AG09309 (cell line): ENCODE measurements around the genes NECTIN4, DUSP12 and ATF6.

DNA sequence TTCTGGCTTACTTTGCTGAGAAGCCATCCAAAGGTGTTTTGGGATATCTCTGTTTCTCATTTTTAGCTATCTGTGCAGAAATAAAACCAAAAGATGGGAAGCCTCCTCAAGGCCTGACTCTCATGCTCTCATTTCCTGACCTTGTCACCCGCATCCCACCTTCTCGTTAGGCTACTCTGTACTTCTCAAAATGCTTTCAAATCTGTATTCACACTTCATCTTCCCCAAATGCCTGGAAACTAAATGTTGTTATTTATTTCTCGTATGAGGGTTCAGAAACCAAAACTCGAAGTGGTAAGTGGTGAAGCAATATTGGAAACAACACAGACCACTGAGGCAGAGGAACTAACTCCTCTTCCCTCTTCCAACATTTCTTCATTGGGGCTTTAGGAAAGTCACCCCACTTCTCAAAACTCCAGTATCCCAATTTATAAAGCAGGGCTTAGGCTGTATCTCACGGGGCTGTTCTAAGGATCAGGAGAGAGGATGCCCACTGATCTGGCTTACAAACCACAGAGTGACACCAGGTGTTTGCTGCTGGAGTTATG, 3.4 kb downstream of the SLAMF7 start:
- RRBS = no CpG with 5 or more reads among the region's 5 CpGs

GRCh38 chr1:160756072-160756615, 17.1 kb downstream of the SLAMF7 start:
- RRBS = no CpG with 5 or more reads among the region's 4 CpGs

GRCh38 chr1:160776080-160776756, 19.8 kb upstream of the LY9 start:
- RRBS = no CpG with 5 or more reads among the region's 1 CpG

- RRBS = no CpG with 5 or more reads among the region's 5 CpGs
Observed at GRCh38 chr1:160861925-160862438, 705 bp downstream of the CD244 start.

- RRBS = no CpG with 5 or more reads among the region's 4 CpGs
Observed at GRCh38 chr1:161071254-161071759, 1.6 kb upstream of the ARHGAP30 start.

DNA sequence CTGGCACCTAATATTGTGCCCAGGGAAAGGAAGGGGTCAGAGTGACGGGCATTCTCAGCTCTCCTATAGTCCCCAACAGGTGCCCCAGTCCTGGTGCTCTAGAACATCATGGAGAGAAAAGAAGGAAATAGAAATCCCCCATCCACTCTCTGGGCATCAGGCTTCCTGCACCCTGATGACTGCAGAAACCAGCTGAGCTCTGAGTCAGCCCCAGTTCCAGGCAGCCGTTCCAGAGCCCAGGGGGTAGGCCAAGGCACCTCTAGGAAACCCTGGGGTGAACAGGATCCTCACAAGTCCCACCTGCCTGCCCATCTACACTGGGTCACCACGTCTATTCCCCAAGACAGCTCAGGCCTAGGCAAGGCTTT, 777 bp downstream of the NECTIN4 start:
- RRBS = no CpG with 5 or more reads among the region's 3 CpGs

GRCh38 chr1:161088965-161090141, at the start of gene NECTIN4:
Gene NECTIN4 (minus strand): TSS chr1:161089558.
- RRBS = no CpG with 5 or more reads among the region's 26 CpGs

GRCh38 chr1:161121839-161122836, 4.2 kb downstream of the NIT1 start:
- RRBS = no CpG with 5 or more reads among the region's 14 CpGs

- RRBS = 4% methylated on average over 1 of the region's 13 CpGs
Observed at GRCh38 chr1:161166914-161167362, 712 bp downstream of the PPOX start.

DNA sequence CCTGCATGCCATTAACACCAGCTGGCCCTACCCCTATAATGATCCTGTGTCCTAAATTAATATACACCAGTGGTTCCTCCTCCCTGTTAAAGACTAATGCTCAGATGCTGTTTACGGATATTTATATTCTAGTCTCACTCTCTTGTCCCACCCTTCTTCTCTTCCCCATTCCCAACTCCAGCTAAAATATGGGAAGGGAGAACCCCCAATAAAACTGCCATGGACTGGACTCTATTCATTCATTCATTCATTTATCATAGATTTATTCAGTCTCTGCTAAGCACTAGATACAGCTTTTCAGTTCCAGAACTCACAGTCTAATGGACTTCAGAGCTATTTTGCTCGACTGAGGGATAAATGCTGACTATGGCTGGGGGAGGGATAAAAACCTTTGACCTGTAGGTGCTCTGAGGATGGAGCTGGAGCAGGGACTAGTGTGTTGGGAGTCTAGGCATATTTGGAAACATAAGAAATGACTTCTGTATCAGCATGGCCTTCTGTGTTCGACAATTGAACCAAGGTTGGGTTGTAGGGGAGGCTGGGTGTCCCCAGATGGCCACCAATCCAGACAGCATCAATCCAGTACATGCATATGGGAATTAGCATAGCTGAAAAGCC, 4.0 kb downstream of the FCER1G start:
- RRBS = no CpG with 5 or more reads among the region's 3 CpGs

DNA sequence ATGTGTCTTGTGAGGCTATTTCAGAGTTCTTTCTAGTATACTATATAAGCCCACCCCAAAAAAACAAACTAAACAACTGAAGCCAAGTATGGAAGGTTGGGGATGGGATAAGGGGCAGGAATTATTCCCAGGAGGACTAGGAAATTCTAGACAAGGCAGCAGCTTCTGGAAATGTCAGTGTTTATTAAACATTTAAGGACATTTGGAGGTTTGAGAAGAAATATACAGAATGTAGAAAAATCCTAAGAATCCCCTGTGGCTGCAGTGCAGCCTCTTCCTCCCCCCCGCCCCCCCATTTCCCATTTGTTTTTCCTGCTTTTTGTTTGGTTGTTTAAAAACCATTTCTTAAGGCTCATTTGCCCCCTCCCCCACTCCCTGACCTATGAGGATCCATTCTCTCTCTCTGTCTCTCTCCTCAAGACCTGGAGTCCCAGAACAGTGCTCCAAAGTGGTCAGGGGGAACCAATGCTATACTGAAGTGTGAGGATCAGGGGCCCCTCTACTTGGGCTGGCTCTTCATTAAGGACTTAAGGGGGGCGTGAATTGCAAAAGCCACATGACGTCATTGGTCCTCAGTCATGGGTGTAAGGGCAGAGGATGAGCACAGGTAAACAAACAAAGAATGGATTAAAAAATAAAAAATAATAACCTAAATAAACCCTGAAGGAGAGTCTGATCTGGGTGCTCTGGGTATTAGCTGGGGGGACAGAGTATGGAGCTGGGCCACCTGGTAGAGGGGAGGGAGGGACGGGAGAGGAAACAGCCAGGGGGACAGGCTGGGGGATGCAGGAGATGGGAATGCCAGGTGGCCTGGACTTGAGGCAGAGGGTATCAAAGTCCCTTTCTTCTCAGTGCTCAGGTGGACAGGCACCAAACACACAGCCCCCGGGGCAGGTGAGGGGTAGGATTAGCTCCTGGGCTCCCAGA, 4.9 kb downstream of the MPZ start:
- RRBS = no CpG with 5 or more reads among the region's 5 CpGs

- RRBS = 87% methylated on average over 4 of the region's 4 CpGs
Observed at GRCh38 chr1:161307309-161307924, 2.4 kb downstream of the MPZ start.

DNA sequence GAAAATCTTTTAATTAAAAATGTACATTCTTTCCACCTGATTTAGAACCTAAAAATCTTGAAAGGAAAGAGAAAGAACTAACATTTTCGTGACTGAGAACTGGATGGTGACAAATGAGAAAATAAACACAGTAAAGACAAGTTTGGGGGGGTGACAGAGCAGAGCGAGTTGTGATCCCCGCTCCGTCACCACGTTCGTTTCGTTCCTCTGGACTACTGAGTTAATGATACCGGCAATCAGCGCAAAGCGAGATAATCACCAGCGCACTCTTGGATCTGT, 31.2 kb upstream of the CFAP126 start:
- RRBS = 6% methylated on average over 4 of the region's 11 CpGs

DNA sequence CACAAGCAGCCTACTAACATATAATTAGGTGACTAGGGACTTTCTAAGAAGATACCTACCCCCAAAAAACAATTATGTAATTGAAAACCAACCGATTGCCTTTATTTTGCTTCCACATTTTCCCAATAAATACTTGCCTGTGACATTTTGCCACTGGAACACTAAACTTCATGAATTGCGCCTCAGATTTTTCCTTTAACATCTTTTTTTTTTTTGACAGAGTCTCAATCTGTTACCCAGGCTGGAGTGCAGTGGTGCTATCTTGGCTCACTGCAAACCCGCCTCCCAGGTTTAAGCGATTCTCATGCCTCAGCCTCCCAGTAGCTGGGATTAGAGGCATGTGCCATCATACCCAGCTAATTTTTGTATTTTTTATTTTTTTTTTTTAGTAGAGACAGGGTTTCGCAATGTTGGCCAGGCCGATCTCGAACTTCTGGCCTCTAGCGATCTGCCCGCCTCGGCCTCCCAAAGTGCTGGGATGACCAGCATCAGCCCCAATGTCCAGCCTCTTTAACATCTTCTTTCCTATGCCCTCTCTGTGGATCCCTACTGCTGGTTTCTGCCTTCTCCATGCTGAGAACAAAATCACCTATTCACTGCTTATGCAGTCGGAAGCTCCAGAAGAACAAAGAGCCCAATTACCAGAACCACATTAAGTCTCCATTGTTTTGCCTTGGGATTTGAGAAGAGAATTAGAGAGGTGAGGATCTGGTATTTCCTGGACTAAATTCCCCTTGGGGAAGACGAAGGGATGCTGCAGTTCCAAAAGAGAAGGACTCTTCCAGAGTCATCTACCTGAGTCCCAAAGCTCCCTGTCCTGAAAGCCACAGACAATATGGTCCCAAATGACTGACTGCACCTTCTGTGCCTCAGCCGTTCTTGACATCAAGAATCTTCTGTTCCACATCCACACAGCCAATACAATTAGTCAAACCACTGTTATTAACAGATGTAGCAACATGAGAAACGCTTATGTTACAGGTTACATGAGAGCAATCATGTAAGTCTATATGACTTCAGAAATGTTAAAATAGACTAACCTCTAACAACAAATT, 5.6 kb upstream of the HSPA6 start:
- RRBS = no CpG with 5 or more reads among the region's 14 CpGs

DNA sequence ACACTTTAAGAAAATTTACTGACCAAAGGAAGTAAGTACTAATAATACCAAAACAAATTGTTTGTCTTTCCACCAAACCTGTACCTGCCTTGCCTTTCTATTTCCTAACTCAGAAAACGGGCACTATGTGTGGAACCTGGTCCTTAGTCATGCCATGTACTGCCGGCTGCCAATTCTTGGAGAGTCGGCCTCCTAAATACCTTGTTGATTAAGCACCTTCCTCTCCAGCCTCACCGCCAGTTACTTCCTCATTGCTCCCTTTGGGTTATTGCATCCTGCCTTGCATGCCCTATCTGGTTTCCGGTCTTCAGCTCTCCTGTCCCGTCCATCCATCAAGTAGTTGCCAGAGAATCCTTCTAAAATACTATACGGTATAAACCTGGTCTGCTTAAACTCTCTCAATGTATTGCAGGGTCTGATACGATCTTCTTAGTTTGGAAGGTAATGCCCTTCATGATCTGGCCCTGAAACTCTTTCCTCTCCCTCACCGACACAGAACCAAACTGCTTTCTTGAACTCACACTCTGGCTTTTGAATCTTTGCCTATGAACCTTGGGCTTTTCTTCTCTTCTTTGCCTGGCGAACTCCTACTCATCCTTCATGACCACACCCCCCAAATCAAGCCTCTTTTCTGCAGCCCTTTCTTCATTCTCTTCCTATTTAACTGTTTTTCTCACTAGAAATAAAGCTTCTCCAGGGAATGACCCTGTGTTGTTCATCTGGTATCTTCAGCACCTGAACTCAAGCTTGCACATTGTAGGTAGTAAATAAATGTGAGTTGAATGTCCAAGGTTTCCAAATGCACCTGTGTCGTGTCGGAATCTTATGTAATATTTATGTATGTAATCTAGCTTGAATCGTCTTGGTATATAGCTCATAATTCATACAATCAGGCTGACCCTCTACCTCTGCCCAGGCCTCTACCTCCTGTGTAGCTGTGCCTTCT, 8.7 kb downstream of the FCGR3B start:
- RRBS = no CpG with 5 or more reads among the region's 13 CpGs

DNA sequence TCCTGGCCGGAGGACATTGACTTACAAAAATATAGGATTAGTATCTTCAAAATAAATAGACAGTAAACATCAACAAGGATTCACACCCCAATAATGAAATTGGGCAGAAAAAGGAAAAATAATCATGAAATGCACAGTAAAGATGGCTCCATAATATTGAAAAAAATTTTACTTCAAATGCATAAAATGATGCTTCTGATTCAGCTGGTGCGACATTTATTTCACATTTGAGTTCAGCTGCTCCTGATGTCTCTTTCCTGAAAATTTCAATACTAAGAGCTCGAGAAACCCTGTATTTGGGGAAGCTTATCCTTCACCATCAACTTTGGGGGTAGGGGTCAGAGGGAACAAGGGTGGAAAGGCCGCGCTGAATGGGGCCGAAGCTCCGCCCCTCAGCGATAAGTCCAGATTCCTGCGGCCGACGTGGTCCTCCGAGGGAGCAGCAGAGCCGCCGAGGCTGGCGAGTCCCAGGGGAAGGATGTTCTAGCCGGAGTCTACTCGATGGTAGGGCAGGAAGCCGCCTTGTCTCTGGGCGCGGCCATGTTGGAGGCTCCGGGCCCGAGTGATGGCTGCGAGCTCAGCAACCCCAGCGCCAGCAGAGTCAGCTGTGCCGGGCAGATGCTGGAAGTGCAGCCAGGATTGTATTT, at the start of gene DUSP12:
DUSP12 (plus strand) TSS at position 525 of the 647 bp plus-strand sequence.
- RRBS = 2% methylated on average over 10 of the region's 25 CpGs

DNA sequence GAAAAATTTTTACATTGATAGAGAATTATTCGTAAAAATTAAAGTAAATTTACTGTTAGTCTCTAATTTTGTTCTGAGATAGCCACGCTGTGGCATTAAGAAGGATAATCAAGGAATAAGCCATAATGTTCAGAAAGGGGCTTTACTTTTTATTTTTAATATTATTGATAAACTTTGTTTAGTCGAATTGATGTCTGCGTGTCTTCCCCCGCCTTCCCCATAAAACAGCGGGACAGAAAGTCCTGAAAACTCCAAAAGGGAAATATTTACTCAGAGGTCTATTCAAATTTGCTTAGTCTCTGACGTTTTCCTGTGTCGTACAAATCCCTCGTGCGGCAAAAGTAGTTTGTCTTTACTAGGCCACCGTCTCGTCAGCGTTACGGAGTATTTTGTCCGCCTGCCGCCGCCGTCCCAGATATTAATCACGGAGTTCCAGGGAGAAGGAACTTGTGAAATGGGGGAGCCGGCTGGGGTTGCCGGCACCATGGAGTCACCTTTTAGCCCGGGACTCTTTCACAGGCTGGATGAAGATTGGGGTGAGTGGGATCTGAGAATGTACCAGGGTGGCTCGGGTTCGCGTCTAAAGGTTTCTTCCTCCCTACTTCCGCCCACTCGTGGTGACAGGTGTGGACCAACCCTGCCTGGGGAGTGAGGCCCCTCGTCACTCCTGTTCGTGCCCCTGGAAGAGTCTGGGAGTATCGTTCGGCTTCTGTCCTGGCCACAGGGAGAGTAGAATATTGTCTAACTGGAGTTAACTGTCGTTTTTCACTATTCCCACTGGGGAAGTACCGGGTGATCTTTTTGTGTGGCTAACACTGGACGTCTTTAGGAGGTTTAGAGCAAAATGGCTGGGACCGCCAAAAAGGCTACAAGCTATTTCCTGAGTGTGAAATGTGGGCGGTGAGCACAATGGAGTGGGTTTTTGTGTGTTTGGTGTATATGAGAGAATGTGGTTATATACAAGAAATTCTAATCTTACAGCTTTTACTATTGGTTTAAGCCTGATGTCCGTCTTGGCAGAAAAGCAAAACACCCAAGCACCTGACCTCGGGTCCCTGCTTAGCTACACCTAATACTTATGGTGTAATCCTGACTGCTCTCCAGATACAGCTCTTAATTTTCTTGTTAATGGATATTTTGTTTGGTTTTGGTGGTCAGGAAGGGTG, at the start of gene ATF6:
ATF6 (plus strand) TSS at position 414 of the 1,166 bp plus-strand sequence.
- RRBS = no CpG with 5 or more reads among the region's 38 CpGs

- RRBS = no CpG with 5 or more reads among the region's 3 CpGs
Observed at GRCh38 chr1:161961199-161961962, 62.3 kb downstream of the OLFML2B start.

- RRBS = no CpG with 5 or more reads among the region's 17 CpGs
Observed at GRCh38 chr1:161997710-161998418, 25.8 kb downstream of the OLFML2B start.